GM06990 (cell line): ENCODE results near the genes PLEKHG7 and EEA1.

GRCh38 chr12:92445758-92446342, 256.9 kb upstream of the PLEKHG7 start:
- RRBS = no CpG with 5 or more reads among the region's 4 CpGs

- RRBS = no CpG with 5 or more reads among the region's 12 CpGs
Measured at GRCh38 chr12:92505205-92506279, 197.2 kb upstream of the PLEKHG7 start.

- RRBS = no CpG with 5 or more reads among the region's 7 CpGs
Measured at GRCh38 chr12:92702535-92703475, at the start of gene PLEKHG7. Gene PLEKHG7 (plus strand): TSS chr12:92702989.

- RRBS = no CpG with 5 or more reads among the region's 3 CpGs
Measured at GRCh38 chr12:92817951-92818730, 111.0 kb downstream of the EEA1 start.

DNA sequence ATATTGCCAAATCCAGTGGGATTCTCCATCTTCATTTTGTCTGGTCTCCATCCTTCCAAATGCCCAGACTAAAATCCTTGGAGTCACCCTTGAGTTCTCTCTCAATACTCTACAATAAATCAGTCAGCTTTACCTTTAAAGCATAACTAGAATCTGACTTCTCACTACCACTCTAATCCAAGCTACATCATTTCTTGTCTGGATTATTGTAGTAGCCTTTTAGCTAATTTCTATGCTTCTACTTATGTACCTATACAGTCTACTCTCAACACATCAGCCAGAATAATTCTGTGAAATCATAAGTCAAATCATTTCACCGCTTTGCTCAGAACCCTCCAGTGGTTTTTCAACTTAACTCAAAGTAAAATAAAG, 105.0 kb downstream of the EEA1 start:
- RRBS = no CpG with 5 or more reads among the region's 1 CpG

DNA sequence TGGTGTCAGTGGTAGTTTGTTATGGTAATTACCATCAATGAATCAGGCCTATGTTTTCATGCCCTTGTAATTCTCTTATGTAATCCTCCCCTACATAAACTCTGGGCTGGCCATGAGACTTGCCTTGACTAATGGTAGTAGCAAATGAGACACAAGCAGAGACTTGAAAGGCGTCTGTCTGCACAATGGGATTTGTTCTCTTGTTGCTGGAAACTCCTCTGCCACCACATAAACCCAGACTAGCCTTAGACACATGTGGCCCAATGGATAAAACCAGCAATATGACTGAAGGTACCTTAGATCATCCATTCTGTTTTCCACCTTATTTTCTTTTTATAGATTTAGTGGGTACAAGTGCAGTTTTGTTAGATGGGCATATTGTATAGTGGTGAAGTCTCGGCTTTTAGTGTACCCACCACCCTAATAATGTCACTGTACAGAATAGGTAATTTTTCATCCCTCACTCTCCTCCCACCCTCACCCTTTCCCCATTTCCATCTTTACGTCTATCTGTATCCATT, 16.8 kb downstream of the EEA1 start:
- RRBS = no CpG with 5 or more reads among the region's 3 CpGs

- RRBS = no CpG with 5 or more reads among the region's 5 CpGs
Measured at GRCh38 chr12:92926964-92927651, 2.0 kb downstream of the EEA1 start.

DNA sequence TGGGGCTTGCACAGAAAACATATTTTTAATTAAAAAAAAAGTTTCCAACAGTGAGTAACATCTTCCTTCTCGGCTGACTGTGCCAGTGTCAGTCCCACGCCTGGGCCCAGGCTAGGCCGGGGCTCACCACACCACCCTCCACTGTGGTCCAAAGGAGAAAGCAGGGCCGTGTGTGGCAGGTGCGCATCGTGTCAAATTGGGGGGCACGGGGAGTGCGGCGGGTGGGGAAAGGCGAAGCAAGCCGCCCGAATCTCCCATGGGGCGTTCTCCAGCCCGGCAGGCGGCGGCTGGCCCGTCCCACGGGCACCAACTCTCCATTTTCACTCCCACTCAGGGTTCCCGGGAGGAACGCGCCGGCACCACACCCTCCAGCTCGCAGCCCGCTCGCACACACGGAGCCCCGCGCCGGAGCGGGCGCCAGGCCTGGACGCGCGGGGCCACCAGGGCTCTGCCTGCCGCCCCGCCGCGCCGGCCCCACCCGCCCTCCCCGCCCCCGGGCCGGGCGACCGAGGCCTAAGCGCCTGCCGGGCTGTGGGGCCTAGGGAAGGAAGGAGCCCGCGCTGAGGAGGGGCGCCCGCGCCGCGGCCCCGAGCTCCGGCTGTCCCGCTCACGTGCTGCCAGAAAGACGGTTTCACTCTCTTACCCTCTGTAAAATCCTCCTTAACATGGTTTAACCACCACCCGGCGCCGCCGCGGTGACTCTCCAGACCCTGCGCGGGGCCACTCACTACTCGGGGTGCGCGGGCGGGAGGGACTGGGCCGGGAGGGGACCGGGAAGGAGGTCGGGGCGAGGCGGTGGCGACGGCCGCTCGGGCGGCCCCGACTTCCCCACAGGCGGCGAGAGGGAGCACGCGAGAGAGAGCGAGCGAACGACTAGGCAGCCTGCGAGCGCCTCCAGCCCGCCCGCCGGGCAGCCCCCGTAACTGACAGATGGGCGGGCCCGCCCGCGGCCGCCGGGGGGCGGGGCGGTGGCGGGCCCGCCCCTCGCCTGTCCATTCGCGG, at the start of gene EEA1:
TSS of gene EEA1 (minus strand) at position 896 of the 1,002 bp plus-strand sequence.
- RRBS = 3% methylated on average over 70 of the region's 107 CpGs

DNA sequence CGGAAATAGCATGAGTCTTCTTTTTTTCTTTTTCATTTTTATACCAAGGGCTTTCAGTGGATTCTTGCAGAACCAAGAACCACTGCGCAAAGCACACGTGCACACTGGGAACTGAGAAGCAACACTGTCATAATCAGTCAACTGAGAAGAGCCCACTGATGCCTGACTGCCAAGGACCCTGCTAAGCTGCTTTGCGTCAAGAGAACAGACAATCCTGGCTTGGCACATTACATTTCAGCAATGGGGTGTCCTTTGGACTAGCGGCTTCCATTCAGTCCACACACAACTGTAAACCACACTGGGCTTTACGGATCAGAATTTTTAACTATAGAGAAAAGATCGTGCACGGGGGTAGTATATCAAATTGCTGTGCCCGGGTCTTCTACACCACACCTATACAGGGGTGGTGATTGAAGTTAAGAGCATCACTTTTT, 66.5 kb upstream of the EEA1 start:
- RRBS = no CpG with 5 or more reads among the region's 9 CpGs

DNA sequence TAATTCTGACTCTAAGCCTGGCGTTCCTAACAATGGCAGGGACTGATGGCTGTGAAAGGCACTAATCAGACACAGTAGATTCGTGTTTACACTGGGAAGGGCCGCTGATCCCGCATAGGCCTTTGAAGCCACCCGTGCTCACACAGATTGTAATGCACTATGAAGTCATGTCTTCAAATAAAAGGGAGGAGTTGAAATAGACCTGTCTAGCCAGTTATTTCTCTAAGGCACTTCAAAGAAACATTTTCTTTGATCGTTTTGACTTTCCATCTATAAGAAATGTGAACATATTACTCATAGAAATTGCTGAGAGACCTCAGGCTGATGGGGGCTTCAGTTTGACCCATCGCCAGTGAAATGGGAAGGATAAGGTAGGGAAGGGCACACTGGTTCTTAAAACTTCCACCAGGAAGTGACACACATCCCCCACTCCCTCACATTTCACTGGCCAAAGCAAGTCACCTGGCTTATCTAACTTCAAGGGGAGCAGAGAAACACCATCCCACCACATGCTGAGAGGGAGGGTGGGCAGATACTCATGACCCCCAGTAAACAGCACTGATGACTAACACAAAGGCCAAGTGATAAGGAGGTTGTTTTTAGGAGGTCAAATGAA, 91.4 kb upstream of the EEA1 start:
- RRBS = no CpG with 5 or more reads among the region's 7 CpGs

GRCh38 chr12:93575306-93576167, 3.1 kb downstream of the SOCS2 start:
- RRBS = no CpG with 5 or more reads among the region's 4 CpGs

GRCh38 chr12:93593702-93594237, 21.3 kb downstream of the SOCS2 start:
- RRBS = no CpG with 5 or more reads among the region's 4 CpGs

GRCh38 chr12:93684848-93685303, 7.7 kb downstream of the CRADD start:
- RRBS = no CpG with 5 or more reads among the region's 5 CpGs

- RRBS = no CpG with 5 or more reads among the region's 2 CpGs
Measured at GRCh38 chr12:93704944-93705417, 27.8 kb downstream of the CRADD start.

DNA sequence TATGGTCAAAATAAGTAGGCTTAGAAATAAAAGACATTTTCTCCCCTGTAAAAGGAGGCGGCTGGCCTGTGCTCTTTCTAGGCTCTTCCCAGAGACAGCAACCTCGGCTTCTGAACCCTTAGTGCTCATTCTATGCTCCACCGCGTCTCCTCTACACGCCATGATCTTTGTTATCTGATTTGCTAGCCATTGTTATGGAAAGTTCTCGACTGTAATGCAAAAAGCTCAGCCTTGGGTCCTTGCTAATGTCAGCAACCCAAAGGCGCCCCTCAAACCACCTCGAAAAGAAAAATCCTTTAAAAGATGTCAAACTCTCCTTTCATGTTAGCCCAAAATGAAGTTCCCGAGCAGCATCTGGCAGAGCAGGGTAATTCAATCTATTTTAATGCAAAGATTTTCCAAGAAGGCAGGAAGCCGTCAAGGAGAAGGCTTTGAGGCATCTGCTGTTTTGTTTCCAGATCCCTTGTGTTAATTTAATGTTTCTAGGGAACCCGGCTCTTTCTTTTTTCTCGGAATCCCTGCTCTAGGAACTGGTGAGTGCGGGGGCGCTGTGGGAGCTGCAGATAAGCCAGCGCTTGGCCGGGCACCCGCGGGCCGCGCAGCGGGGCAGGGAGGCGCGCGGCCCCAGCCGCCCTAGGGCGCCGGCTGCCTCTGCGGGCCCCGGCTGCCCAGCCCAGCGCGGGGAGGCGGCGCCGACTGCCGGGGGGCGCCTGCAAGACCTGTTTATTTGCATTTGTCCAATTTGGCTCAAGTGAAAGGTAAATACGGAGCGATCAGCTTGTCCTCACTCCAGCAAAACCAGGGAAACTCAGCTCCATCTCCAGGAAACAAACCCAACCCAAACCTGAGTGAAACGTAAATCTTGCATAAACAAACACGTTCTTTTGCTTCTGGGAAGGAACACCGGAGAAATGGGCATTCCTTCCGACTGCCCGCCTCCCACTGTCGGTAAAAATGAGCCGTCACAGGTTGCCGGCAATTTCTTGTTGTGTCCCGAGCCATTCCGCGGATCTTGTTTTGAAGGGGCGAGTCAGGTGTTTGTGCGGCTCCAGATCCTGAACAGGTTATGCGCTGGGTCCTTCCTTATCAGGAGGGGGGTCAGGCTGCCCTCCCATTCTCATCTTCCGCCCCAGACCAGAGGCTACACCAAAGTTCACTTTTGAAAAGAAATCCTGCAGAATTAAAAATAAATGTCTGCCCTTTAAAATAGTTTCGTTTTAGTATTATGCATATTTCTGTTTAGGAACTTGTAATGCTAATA, 65.1 kb downstream of the CRADD start:
- RRBS = 4% methylated on average over 29 of the region's 54 CpGs

- RRBS = no CpG with 5 or more reads among the region's 5 CpGs
Measured at GRCh38 chr12:93752276-93753133, 75.3 kb downstream of the CRADD start.

GRCh38 chr12:93760461-93761106, 83.4 kb downstream of the CRADD start:
- RRBS = no CpG with 5 or more reads among the region's 5 CpGs

DNA sequence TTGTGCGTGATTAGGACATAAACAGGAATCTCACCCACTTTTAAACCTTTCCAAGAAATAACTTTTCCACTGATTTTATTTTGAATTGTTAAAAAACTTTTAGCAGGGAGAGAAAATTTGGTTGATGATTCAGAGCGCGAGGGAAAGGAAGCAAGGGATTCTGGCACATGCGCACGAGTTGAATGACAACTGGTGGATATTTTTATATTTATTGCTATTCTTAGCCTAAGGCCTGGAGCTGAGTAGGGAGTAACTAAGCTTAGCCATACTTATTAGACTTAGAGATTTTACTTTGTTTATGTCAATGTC, 101.0 kb downstream of the CRADD start:
- RRBS = no CpG with 5 or more reads among the region's 5 CpGs

- RRBS = 88% methylated on average over 3 of the region's 16 CpGs
Measured at GRCh38 chr12:93849887-93850385, 172.8 kb downstream of the CRADD start.

DNA sequence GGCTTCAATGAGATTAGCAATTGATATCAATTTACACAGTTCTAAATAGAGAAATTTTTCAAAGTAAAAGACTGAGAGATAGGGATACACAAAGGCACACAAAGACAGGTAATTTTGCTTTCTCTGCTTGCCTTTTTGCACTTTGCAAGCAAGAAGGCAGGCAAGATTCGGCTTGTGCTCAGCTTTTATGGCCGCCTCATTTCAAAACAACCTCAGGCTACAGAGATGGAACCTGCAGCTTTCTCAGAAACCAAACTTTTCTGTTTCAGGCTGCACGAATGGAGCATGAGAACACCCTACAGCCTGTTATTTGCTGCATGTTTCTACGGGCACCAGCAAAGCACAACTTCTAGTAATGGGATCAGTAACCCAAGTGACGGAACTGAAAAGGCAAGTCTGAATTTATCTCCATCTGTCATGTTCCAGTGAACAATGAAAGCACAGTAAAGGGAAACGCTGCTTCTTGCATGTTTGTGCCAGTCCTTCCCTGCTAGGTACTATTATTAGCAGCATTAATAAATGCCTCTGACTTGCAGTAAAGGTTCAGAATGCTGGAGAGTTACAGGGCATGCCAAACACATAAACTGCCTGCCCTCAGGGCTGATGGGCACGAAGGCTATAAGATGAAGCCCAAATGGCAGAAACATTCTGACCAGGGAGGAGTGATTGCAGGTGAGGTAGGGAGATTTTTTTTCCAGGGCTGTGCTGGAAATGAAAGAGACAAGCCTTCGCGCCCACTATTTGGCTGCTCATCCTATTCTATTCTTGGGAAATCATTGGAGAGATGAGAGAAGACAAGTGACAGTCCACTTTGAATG, 100.6 kb upstream of the PLXNC1 start:
- RRBS = no CpG with 5 or more reads among the region's 9 CpGs